ENCODE data around the genes C1QTNF6 and RAC2.

- RAMPAGE, long total RNA = no peak
- RRBS = no CpG with 5 or more reads among the region's 8 CpGs
These were observed 56.3 kb downstream of the MYH9 start for GRCh38 chr22:36331419-36332010.

DNA sequence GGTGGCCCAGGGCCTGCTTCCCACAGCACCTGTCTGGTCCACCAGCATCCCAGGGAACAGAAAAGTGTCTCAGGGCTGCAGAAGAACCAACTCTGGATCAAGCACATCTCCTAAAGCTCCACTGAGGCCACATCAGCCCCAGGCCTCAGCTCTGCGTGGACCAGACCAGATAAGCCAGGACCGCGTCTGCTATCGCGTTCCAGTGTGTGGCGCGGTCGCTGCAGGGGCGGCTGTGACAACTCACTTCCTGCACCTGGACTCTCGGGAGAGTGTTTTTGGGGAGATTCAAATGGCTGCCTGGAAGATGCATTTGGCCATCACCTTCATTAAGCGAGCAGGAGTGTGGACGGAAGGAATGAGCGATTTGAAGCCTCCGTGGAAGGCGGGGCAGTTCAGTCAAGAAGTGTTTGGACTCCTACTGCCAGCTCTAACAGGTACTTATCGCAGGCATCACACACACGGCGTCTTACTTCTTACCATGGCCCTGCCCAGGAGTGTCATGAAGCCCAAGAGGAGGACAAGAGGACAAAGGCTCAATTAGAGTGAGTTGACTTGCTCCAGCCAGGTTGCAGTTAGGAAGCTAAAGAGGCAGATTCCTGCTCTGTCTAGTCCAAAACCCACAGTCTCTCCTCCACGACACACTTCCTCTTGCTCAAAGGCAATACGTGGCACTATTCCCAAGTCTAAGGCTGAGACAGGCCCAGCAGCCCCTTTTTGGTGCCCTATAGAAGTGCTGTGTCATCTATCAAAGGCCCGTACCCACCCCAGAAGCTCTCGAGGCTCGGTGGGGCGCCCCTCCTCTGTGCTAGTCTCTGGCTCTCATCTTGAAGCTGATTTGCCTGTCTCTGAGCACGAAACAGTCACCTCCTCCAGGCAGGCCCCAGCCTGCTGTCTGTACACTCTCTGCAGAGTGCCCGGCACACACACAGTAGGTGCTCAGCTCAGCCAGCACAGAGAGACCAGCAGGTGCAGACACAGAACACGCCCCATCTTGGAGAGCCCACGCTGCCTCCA is 53.1 kb downstream of the MYH9 start:
- RAMPAGE, long total RNA = no peak
- RRBS = no CpG with 5 or more reads among the region's 28 CpGs

- RAMPAGE, long total RNA = no peak
- RRBS = no CpG with 5 or more reads among the region's 7 CpGs
These were observed 49.1 kb downstream of the MYH9 start for GRCh38 chr22:36338719-36339105.

GRCh38 chr22:36377100-36377738 is 10.5 kb downstream of the MYH9 start:
- RAMPAGE, long total RNA = no peak
- RRBS = no CpG with 5 or more reads among the region's 19 CpGs

DNA sequence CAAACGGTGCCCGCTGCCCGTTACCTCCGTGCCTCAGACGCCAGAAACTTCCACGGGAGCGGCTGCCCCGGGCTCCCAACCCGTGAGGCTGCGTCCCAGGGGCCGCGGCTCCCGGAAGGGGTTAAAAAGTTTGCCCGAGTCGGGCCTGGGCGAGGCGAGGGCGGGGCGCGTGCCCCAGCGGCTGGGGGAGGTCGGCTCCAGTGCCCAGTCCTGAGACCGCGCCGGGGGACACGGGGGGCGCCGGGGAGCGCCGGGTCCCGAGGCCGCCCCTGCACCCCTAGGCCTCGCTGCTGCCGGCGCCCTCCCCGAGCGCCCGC is 507 bp downstream of the MYH9 start:
- RAMPAGE, long total RNA = no peak
- RRBS = 1% methylated on average over 11 of the region's 38 CpGs

GRCh38 chr22:36659535-36660876 is 43.5 kb downstream of the CACNG2 start:
- RAMPAGE, long total RNA = no peak
- RRBS = 50% methylated on average over 2 of the region's 30 CpGs

- RAMPAGE, long total RNA = no peak
- RRBS = no CpG with 5 or more reads among the region's 14 CpGs
These were observed 12.3 kb downstream of the IFT27 start for GRCh38 chr22:36763442-36764223.

- RAMPAGE, long total RNA = no peak
- RRBS = no CpG with 5 or more reads among the region's 7 CpGs
These were observed 11.0 kb downstream of the NCF4 start for GRCh38 chr22:36871800-36872188.

DNA sequence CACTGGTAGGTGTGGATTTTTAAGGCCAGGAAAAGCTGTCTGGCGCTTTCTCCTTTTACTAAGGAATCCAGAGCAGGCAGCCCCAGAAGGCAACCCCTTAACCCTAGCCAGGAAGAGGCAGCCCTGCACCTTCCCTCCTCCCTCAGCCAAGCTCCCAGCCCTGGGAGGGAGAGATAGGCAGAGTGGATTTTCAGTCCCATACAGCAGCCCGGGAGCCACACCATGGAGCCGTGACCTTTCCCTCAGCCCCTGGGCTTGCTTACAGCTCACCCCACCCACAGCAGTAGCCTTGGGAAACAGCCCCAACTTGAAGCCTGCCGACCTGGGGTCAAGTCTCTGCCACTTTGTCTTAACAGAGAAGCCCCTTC is 4.5 kb downstream of the TST start:
- RAMPAGE, long total RNA = no peak
- RRBS = no CpG with 5 or more reads among the region's 4 CpGs

GRCh38 chr22:37043544-37044495 is 7.7 kb upstream of the KCTD17 start:
- RAMPAGE, long total RNA = no peak
- RRBS = no CpG with 5 or more reads among the region's 20 CpGs

- RAMPAGE, long total RNA = no peak
- RRBS = no CpG with 5 or more reads among the region's 6 CpGs
These were observed 8.2 kb downstream of the TMPRSS6 start for GRCh38 chr22:37101214-37101787.

GRCh38 chr22:37126605-37126878 is 17.0 kb upstream of the TMPRSS6 start:
- RAMPAGE, long total RNA = no peak
- RRBS = no CpG with 5 or more reads among the region's 6 CpGs

GRCh38 chr22:37145682-37146540 is 3.8 kb downstream of the IL2RB start:
- RAMPAGE, long total RNA = no peak
- RRBS = no CpG with 5 or more reads among the region's 16 CpGs

DNA sequence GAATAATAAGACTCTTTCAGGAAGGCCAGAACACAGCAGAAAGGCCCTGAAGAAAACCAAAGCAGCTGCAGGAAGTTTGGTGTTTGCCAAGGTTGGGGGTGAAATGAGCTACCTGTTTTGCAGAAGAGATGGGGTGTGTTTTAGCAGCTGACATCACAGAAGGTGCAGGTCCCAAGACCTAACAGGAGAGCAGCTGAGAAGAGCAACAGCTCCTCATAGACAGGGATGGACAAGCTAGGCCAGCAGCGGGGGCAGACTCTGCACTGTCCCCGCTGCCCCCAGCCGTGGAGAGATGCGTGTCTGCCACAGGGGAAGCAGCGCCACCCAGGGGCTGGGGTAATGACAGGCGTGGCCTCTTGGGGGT is 17.9 kb downstream of the C1QTNF6 start:
- RAMPAGE, long total RNA = no peak
- RRBS = no CpG with 5 or more reads among the region's 6 CpGs

GRCh38 chr22:37187821-37188835 is at the start of gene C1QTNF6:
C1QTNF6 (minus strand) TSS chr22:37188247.
- RAMPAGE, long total RNA = no peak
- RRBS = no CpG with 5 or more reads among the region's 17 CpGs

DNA sequence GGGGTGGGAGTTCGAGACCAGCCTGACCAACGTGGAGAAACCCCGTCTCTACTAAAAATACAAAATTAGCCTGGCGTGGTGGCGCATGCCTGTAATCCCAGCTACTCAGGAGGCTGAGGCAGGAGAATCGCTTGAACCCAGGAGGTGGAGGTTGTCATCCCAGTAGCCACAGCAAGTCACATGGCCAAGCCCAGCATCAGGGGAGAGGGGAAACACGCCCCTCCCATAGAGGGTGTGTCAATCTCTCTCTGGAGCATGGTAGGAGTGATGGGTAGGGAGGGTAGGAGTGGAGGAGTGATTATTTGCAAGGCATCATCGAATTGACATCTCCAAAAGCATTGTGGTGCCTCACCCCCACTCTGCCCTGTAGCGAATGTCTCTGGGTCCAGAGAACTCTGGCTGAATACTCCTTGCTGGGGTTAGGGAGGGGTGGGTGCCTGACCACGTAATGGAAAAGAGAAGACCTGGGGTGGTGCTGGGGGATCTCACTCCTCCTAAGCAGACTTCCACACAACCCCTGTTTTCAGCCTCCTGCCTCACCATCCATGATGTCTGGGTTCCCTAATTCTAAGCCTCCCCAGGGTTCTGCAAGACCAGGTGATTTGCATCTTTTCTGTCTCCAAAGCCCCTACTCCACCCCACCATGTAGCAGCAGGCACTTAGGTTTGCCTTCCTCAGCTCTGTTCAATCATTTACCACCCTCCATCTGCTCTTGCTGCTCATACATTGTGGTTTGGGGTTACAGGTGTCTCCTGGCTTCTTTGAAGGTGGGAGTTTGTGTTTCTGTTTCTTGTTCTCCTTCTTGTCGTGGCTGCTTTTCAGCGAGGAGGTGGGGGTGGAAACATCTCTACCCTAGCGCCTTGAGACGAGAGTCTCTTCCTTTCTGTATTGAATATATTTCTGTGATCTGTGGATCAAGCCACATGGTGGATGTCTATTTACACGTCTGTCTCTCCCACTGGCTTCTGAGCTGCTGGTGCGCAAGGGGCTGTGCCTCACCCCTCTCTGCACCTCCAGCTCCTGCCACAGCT is 6.4 kb upstream of the SSTR3 start:
- RAMPAGE, long total RNA = no peak
- RRBS = no CpG with 5 or more reads among the region's 16 CpGs

- RAMPAGE, long total RNA = no peak
- RRBS = no CpG with 5 or more reads among the region's 4 CpGs
These were observed 8.2 kb upstream of the SSTR3 start for GRCh38 chr22:37220472-37220980.

GRCh38 chr22:37244087-37244957 is at the start of gene RAC2:
RAC2 (minus strand) TSS chr22:37244269.
- RAMPAGE, long total RNA = start-site peak on the minus strand at chr22:37244256-37244274, 36 and 46 reads in 2 replicates
- RRBS = no CpG with 5 or more reads among the region's 24 CpGs

- RAMPAGE, long total RNA = no peak
- RRBS = no CpG with 5 or more reads among the region's 34 CpGs
These were observed 15.0 kb upstream of the CYTH4 start for GRCh38 chr22:37267026-37267893.

GRCh38 chr22:37289876-37290194 is 7.5 kb downstream of the CYTH4 start:
- RAMPAGE, long total RNA = no peak
- RRBS = no CpG with 5 or more reads among the region's 3 CpGs

Data from kidney epithelial cell (primary cell).